LHCN-M2 (cell line): Measurements from ENCODE around the genes KCNK2 and BPNT1.

DNA sequence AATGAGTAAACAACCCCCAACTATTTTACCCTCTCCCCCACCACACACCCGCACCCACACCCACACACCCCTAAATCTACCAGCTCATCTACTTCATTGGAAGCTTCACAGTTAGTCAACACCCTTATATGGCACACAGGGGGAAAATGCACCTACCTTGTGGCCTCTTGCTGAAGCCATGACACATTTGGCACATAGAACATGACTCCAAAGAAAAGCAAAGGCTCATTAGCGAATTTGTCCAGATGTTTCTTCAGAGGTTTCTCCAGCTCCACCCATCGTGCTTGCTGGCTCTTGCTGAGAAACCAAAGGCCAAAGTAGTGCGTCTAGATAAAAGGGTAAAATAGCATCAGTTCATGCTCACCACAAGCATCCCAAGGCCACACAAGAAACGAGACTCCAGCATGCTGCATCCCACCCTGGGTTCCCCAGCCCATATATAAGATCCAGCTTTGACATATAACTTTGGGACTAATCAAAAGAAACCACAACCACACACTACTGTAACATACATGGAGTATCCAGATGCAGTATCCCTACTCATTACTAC lies 99.7 kb downstream of the PTPN14 start:
- RAMPAGE, long total RNA, result no peak

DNA sequence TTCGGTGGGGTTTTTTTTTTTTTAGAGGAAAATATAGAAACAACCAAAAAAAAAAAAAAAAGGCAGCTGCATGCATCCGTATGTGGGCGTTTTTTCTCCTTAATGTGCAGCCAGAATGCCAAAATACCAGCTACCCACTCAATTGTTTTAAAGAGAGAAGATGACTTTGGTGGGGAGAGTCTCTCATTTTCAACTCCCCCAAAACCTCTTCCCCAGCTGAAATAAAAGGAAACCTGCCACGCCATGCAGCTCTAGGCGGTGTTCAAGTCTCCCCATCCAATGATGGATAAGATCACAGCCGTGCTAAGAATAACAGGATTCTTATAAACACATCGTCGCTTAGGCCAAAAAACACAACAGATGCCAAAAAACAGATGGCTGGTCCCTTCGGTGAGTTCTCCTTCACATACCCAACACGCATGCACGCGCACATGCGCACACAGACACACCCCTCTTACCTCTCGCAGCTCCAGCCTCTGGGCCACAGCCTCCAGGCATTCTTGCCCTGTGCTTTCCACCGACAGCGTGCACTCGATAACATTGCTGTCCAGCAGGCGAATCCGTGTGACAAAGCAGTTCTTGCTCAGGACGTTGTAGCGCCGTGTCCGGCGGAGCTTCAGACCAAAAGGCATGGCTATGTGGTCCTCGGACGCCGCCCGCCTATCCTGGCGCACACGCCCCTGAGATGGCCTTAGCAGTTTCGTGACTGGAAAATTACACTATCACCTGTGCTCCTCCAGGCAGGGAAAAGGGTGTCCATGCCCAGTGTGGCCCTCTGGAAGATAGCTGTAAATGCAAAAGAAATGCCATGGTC lies 87.0 kb downstream of the PTPN14 start:
- RAMPAGE, long total RNA, result no peak

DNA sequence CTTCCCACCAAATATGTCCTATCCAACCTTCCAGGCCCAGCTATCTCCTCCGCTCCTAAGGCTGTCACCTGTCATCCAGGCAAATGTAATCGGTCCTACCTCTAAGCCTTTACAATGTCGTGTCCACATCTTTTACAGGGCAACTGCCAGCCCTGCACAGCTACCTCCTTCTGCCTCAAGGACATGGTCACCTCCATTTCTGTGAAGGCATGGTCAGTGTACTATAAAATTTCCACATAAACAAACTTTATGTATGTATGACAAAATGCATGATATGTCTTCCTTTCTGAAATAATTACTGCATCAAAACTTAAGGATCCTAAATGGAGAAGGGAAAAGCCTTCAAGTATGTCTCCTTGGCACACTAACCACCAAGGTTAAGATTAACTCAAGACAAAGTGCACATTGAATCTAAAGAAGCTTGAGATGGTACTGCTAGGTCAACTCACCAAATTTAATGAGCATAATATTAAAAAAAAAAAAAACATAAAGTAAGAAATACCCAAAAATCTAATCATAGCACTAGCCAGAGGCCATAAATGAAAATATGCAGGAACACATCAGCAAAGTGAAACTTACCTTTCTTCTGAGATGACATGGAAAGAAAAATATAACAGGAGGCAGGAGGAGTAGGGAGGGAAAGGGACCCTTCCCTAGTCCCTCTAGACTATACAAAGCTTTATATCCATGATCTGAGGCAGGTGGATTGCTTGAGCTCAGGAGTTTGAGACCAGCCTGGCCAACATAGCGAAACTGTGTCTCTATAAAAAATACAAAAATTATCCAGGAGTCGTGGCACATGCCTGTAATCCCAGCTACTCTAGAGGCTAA lies 34.2 kb downstream of the PTPN14 start:
- RAMPAGE, long total RNA, result no peak

- RAMPAGE, long total RNA, result no peak
Measured at GRCh38 chr1:214573291-214573865, 22.0 kb upstream of the PTPN14 start.

DNA sequence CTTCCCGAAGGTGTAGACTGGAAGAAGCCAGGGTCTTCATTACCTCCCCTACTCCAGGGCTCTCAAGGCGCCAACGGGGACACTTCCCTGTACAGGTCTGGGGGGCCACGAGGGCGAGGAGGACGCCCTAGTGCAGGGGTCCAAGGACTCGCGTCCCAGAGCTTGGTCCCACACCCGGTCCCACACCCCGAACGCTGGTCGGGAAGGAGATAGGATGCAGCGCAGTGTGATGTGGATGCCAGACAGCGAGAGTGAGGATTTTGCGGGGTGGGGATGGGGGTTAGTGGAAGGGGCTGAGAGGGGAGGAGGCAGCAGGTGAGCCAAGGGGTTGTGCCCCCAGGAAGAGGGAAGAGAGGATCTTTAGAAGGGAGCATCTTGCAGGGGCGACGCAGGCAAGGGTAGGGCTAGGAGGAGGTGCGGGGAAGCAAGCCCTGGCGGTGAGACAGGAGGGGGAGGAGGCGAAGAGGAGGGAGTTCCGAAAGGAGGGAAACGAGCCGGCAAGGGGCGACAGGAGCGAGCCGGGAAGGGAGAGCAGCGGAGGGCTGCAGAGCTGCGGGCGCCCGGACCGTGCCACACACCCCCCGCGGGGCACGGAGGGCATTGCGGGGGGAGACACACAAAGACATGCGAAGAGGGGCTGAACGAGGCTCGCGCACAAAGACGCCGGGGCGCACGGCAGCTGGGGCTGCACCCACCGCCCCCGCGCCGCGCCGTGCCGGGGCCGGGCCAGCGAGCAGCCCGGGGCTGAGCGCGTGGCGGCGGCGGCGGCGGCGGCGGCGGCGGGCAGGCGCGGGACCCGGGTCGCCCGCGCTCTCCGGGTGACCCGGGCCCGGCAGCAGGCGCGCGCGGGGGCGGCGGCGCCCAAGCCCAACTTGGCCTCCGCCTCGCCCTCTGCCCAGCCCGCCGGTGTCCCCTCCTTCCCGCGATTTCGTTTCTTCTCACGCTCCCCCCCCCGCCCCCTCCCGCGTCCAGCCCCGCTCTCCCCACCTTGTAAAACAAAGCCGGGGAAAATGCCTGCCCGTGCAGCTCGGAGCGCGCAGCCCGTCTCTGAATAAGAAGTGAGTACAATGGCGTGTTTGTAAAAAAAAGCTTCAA lies at the start of gene KCNK2:
Gene KCNK2 (plus strand): TSS at position 488 of the 1,095 bp plus-strand sequence.
- RAMPAGE, long total RNA, result no peak

DNA sequence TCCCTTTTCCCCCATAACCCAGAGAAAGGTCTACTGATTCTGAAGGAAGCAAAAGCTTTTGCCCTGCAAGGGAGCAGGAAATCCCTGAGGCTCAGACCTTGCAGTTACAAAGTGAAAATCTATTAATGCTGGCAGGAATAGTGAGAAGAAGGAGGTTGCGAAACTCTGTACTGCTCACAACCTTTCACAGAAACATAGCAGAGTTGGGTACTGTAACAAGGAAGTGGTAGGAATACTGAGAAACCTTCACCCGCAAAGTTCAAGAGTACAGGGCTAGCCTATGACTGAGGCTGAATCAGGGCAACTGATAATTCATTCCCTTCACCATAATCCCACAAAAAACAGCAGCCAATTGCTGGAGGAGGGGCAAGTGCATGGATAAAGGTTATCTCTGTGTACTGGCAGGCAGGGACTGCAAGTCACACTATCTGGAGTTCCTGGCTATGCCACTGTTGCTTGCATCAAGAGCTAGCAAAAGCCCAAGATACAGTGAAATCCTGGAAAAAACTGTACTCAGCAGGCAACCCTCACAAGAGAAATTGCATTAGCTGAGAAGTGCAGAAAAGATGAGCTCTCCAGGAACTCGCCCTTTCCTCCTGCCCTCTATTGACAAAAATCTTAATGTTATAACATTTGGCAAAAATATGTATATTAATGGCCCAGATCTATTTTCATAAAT lies 23.8 kb upstream of the KCTD3 start:
- RAMPAGE, long total RNA, result no peak

GRCh38 chr1:215568565-215568763 lies 1.4 kb downstream of the KCTD3 start:
- RAMPAGE, long total RNA, result no peak

GRCh38 chr1:216627227-216627891 lies 95.9 kb downstream of the ESRRG start:
- RAMPAGE, long total RNA, result no peak

GRCh38 chr1:216709897-216710574 lies 13.2 kb downstream of the ESRRG start:
- RAMPAGE, long total RNA, result no peak

DNA sequence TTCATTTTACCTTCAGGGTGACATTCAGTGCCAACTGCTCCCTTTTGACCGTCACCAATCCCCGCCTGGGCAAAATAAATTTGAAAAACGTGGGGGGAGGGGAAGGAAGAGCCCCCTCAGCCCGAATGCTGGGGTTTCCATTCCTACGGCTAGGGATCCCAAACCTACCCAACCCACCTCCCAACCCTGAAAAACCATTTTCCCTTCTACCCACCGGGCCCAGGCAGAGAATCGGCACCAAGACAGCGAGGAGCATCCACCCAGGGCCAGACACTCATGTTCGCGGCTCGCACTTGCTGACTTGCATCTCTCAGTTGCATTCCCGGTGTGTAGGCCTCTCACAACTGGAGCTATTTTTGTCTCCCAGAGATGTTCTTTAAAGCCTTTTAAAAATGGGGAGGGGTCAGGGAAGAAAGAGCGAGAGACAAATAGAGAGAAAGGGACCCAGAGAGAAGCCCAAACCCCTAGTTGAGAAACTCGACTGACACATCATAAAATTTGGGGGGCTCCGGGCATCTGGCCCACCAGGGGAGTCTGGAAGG lies 367.1 kb upstream of the ESRRG start:
- RAMPAGE, long total RNA, result no peak

DNA sequence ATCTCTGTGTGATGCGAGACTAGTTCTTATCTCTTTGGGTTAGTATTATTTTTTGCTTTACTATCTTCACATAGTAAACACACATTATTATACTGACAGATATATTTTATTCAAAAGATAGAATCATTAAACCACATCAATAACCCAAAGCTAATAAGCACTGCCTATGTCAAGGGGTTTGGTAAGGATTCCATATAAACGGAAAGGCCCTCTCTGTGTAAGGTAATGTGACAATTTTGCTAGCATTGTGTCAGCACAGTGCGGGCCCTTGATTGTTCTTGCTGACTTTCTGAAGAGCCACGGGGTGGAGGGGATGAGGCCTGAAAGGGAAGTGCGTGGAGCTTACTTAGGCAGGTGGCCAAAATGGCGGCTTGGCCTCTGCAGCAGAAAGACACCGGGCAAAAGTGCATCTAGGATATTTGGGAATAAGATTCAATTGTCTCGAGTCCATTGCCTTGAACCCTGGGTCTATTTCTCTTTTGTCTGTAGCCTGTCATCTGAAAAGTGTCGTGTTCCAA lies 114.2 kb downstream of the TGFB2 start:
- RAMPAGE, long total RNA, result no peak

DNA sequence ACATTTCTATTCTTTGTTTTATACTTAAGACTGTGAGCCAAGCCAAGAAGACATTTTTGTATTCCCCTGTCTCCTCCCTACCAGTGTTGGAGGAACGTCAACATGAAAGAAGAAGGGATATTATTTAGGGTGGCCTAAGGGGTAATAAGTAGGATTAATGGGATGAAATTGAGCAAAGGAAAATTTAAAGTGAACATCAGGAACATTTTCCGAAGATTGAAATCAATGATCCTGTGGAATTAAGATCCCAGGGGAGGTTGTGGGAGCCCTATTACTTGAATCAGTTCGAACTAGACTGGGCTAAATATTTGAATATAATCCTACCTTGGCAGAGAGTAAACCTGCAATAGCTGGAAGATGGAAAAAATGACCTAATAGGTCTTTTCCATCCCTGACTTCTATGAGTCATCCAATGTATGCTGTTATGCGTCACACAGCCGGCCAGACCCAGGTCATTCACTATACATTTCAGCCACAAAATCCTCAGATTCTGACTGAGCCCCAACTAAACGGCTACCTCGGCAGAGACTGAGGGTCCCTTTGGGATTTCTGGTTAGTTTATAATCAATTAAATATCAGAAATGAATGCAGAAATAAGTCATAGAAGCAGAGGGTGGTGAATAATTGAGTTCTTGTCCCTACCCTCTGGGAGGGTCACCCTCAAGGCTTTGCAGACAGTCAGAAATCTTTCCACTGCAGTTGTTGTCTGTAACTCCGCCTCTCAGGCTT lies 240.3 kb downstream of the TGFB2 start:
- RAMPAGE, long total RNA, result no peak

- RAMPAGE, long total RNA, result no peak
Measured at GRCh38 chr1:219173256-219173584, 458 bp upstream of the LYPLAL1 start.

GRCh38 chr1:219174576-219175654 lies 1.2 kb downstream of the LYPLAL1 start:
- RAMPAGE, long total RNA, result no peak

- RAMPAGE, long total RNA, result no peak
Measured at GRCh38 chr1:219926127-219927057, 2.0 kb downstream of the SLC30A10 start.

DNA sequence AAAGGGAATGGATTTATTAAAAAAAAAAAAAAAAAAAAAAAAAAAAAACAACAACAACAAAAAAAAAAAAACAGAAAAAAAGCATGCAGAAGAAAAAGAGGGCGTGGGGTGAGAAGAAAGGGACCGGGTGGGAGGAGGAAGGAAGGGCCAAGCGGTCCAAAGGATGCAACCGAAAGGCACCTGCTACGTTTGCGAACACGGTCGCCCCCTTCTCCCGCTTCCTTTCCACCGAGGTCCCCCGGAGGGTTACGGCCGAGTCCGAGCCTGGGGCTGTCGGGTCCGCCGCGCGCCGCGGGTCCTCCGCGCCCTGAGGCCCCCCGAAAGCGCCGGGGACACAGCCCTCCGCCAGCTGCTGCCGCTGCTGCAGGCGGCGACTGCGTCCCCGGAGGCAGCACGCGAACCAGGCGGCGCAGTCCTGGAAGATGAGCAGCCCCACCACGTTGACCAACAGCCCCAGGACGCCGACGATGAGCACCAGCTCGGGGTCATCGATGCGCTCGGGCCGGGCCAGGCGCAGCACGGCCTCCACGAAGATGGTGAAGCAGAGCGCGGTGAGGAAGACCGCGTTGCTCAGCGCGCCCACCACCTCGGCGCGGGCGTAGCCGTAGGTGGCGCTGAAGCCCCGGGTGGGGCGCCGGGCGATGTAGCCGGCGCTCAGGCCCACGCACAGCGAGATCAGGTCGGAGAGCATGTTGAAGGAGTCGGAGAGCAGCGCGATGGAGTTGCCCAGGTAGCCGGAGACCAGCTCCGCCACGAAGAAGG lies 555 bp downstream of the SLC30A10 start:
- RAMPAGE, long total RNA, result no peak

DNA sequence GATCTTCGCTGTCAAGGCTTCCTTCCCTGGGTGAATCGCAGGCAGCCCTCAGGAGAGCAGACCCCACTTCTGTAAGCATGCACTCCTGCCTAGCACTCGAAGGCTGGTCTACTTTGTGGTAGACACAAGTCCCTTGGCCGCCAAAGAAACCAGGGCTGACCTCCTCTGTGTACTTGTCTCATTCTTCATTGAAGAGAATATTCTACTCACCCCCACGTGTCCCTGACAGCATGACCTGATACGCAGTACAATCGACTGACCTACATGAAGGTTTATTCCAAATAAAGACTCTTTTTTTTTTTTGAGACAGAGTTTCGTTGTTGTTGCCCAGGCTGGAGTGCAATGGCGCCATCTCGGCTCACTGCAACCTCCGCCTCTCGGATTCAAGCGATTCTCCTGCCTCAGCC lies 881 bp upstream of the SLC30A10 start:
- RAMPAGE, long total RNA, result no peak

DNA sequence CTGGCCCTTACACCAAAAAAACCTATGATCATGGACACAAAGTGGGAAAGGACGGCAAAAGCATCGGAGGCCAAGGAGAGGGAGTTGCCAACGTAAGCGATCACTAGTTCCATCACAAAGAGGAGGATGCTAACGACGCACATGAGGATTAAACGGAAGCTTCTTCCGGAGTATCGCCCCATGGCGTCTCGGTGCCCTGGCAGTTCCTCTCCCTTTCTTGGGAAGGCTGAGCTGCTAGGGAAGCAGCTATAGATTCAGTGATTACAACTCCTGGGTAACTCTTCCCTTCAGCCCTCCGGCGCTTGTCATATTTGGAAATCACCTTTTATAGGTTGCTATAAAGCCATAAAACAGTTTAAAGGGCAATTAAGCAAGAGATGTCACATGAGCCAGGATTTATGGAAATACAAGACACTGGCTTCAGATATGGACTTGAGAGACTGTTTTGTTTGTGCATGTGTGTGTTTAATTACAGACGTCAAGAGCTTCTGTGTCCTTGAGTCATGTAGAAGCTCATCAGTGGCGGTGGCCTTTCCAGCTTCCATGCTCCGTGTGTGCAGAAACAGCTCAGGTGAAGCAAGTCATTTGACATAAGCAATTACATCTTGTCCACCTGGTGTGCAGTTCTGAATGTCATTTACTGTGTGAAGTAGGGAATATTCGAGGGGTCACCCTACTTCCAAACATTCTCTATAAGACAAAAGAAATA lies 30.6 kb upstream of the SLC30A10 start:
- RAMPAGE, long total RNA, result no peak

- RAMPAGE, long total RNA, result start-site peak on the minus strand at chr1:220089763-220089824, 29 reads
Measured at GRCh38 chr1:220089604-220090194, at the start of gene BPNT1. TSS of gene BPNT1 (minus strand) at chr1:220089788.

DNA sequence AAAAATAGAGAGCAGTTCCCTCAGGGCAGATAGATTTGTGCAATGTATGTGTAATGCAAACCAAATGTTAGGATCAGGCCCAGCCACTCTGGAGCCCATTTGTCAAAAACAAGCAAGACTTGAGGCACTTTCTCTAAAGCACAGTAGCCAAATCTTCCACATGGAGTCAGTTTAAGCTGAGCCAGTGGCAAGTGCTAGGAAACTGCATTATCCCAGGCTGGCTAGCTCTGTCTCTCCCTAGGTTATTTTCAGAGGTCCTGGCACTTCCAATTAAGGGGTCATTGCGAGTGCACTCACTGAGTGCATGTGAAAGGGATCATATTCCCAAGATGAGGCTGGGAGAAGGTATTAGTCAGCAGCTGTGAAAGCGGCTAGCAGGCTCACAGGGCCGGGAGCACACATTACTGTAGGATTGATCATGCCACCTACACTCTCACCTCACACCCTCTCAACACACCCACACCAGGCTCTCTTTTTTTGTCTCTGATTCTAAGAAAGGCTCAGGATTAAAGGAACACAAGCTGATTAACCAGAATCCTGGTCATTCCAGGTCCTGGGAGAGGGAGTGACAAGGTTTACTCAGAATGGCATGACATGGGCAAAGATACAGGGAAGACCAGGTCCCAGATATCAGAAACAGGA lies 98.1 kb upstream of the RAB3GAP2 start:
- RAMPAGE, long total RNA, result no peak